Pulmonary lymph node (tissue), 1 donor: ENCODE measurements around a stretch of chr4.

DNA sequence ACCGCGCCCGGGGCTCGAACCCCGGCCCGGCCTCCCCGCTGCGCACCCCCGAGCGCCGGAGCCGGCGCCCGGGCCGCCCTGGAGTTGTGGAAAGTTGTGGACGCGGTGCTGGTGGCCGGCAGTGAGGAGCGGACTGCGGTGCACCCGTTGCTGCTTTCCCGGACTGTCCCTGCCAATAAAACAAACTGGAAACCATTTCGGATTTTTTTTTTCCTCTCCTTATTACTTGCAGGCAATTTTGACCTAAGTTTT lies 13.0 kb upstream of the TMEM156 start:
- PRO-cap = unidirectional peak, minus-strand start at position 165 of the sequence

DNA sequence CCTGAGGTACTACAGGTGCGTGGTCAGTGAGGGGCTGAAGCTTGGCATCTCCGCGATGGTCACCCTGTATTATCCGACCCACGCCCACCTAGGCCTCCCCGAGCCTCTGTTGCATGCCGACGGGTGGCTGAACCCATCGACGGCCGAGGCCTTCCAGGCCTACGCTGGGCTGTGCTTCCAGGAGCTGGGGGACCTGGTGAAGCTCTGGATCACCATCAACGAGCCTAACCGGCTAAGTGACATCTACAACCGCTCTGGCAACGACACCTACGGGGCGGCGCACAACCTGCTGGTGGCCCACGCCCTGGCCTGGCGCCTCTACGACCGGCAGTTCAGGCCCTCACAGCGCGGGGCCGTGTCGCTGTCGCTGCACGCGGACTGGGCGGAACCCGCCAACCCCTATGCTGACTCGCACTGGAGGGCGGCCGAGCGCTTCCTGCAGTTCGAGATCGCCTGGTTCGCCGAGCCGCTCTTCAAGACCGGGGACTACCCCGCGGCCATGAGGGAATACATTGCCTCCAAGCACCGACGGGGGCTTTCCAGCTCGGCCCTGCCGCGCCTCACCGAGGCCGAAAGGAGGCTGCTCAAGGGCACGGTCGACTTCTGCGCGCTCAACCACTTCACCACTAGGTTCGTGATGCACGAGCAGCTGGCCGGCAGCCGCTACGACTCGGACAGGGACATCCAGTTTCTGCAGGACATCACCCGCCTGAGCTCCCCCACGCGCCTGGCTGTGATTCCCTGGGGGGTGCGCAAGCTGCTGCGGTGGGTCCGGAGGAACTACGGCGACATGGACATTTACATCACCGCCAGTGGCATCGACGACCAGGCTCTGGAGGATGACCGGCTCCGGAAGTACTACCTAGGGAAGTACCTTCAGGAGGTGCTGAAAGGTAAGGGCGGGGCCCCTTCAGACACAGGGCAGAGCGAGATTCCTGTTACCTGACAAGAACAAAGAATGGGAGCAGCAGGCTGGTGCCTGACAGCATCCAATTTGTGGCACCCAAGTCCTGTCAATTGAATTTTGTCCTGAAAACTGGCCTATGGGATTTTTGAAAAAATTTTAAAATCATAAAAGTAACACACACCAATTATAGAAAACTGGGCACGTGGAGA lies 11.8 kb downstream of the RPL9 start:
- PRO-cap = unidirectional peak, plus-strand start at position 441 of the sequence

GRCh38 chr4:39527681-39528548 lies 676 bp upstream of the UGDH start:
- PRO-cap = bidirectional peak, plus-strand start at chr4:39527754, minus-strand start at chr4:39527564; unidirectional peak, plus-strand start at chr4:39528021

DNA sequence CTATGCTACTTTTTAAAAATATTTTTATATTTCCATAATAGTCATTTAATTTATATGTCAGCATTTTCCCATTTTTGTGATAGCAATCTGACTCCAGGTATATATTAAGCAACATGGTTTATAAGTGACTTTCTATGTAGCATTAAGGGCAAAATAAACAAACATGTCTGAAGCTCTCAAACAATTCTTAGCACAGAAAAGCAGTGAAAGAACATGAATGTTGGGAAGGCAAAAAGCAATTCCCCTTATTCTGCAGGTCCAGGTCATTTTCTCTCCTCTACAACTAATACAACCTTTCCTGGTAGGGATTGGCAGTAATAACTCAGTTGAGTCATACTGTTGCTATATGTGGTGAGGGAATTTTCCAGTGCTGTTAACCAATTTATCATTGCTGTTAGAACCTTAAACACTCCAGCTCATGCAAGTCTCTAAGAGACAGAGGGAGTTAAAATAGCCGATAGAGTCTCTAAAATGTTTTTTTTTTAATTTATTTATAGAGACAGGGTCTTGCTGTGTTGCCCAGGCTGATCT lies 24.0 kb downstream of the SMIM14 start:
- PRO-cap = no peak

DNA sequence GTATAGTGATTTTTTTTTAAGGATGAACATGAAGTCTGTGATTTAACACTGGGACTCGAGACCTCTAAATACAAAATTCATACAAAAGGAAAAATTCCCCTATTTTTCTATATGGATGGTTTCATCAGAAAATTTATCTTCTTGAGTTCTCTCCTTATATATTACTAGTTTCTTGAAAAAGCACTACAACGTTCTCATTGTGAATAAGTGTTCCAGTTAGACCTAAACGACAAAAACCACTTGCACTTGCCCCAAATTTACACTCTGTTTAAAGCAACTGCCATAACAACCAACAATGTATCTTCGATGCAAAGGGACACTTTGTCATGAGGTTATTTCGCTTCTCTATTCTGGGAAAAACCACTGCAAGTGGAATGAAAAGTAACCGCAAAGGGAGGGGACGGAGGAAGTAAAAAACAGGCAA lies 1.4 kb upstream of the N4BP2 start:
- PRO-cap = no peak

DNA sequence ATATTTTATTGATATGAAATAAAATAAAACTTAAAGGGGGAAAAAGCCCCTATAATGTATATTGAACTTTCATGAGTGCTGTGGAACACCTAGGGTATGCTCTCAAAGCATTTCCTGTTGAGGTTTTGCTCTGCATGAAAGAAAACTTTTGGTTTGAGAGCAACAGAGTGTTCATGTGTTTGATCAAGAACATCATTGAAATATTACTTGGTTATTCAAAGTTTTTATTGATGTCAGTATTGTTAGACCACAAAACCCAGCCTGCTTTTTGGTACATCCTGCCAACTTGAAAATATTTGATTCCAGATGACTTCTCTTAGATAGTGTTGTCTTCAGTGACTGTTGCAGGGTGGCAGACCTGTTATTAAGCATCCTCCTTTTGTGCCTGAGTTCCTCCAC lies 68.0 kb downstream of the N4BP2 start:
- PRO-cap = bidirectional peak, plus-strand start at position 335 of the sequence, minus-strand start at position 197 of the sequence; unidirectional peak, plus-strand start at position 335 of the sequence

- PRO-cap = bidirectional peak, plus-strand start at chr4:40191052, minus-strand start at chr4:40190947
Measured at GRCh38 chr4:40190529-40191331, 6.1 kb upstream of the RHOH start.

DNA sequence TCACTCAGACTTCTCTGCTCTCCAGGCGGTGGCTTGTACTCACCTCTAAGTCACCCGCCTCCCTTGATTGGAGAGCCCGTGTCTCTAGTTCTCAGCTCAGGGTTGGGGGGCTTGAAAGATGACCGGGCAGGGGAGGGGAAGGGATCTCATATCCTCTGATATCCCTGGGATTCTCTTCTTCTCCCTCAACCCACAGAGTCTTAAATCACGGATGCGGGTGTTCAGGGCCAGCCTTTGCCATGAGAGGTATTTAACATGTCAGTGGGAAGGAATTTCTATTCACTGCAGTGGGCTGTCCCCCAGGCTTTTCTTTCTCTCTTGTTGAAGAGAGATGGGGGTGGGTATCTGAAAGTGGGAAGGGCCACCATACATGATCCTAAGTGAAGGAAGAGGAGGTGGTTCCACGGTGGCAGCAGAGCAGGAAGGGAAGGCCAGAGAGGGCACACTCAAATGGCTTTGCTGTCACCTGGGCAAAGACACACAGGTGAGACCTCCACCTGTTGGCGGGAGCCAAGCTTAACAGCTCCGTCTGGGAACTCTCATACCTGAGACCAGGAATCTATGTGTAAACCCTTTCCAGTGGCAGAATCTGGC lies 49.2 kb downstream of the RHOH start:
- PRO-cap = no peak

DNA sequence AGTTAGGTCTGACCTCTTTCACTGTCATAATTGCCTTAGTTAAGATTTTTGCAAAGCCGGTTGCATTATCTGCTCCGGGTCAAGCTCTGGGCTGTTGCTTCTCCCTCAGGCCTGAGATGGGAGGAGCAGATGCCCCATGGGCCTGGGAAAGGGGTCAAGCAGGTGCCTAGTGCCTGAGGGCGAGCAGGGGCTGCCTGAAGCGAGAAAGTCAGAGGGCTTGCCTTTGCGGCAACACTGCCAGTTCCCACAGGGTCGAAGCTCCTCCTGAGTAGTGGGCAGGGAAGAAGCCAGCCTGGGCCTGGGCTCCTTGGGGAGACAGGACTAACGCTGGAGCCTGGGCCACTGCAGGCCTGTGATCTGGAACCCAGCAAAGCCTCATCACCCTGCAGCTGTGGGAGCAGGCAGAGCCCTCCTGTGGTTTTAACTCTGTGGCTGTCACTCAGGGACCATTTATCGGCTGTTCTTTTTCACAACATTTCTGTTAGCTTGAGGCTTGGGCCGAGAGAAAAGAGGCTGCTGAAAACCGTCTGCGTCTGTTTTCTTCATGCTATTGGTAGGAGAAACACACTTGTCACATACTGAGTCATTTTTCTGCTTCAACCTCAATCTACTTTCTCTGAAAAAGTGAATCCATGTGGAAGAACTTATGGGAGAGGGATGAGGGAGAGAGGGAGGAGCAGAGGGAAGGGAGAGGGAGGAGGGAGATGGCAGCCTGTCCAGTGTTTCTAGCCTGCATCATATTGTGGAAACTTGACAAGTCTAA lies 68.3 kb downstream of the RHOH start:
- PRO-cap = no peak

DNA sequence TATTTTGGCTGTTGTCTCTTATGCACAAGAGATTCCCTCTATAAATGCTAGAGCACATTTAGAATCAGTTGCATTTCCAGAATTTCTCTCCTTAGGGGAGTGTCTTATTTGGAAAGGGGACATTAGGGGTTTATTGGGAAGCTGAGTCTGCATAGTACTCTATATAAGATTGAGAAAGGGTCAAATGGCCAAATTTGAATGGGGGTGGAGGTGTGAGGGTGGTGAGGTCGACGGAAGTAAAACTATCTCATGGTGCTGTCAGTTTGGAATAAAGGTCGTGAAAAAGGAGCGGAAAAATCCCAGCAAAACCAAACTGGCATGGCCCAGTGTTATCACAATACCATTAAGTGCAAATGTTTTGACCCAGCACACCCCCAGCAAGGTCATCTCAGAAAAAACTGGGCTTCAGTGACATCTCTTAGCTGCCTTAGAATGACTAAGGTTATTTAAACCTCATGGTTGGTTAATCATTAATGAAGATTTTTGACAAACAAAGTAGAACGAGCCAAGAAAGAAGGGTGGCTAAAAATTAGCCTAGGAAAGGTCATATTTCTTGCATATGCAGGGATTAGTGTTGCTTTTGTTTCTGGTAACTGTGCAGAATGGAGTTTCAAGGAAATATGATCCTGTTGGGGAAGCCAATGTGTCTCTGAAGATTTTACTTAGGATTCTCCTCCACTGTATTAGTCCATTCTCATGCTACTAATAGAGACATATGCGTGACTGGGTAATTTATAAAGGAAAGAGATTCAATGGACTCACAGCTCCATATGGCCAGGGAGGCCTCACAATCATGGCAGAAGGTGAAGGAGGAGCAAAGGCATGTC lies 83.3 kb downstream of the CHRNA9 start:
- PRO-cap = no peak

GRCh38 chr4:40419525-40420124 lies 84.5 kb downstream of the CHRNA9 start:
- PRO-cap = no peak

- PRO-cap = no peak
Measured at GRCh38 chr4:40424856-40425968, 90.1 kb downstream of the CHRNA9 start.

GRCh38 chr4:40475575-40476216 lies 140.6 kb downstream of the CHRNA9 start:
- PRO-cap = no peak

DNA sequence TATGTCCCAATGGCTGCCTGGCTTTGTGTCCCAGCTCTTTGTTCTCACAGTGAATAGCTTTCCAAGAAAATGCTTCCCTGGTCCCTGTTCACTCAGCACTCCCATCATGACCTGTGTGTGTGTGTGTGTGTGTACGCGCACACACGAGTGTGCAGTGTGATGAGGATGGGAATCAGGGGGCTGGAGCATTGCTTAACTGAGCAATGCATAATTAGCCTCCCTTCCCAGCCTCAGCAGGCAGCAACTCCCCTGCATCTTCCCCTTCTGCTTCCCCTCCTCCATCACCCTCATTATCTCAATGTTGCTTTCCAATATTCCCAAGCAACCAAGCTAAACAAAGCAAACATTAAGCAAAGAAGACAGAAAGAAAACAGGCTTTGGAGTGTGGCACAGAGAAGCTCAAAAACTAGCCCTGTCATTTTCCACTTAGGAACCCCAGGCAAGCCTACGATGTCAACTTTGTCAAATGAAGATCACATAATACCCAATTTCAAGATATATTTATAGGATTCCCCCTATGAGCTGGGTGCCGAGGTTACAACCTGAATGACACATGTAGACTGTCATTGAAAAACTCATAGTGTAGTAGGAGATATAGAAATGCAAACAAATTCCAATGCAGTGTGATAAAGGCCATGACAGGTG lies 136.9 kb downstream of the RBM47 start:
- PRO-cap = no peak

DNA sequence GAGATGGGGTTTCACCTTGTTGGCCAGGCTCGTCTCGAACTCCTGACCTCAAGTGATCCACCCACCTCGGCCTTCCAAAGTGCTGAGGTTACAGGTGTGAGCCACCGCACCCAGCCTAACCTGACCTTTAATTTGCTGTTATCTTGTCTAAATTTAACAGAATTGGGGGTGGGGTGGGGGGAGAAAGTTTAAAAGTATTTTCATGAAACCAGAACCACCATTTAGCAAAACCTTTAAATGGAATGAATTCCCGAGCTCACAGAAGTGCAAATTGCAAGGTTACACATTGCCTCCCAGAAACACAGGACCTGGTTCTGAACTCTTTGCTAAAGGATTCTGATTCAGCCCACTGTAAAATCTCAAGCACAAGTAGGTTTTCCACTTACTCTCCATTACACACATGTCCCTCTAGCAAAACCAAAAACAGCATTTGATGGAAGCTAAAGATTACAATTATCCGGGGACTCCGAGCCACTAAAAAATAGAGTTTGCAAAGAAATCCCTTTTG lies 115.7 kb downstream of the RBM47 start:
- PRO-cap = no peak

GRCh38 chr4:40515752-40516195 lies 113.9 kb downstream of the RBM47 start:
- PRO-cap = no peak

DNA sequence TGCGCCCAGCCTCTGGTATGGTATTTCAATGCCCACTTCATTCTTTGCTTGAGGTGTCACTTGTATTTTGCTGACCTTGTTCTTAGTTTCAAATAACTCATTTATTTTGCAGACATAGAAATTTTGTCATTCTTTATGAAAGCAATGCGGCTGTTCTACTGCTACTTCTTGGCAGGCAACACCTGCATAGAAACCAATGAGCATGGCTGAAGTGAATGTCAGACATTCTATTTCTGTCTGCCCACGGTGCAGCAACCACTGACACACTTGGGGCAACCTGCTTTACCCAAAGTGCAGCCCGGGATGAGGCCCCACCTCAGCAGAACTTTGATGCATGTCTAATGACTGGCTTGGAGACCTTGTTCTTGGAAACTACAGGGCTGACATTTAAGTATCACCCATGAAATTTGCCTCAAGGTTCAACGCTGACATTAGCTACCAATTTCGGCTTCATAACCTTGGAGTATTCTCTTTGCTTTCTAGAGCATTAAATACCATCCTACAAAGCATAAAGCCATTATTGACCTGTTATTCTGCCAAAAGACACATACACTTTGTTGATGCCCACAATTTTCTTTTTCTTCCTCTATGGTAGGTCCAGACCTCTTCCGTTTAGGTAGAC lies 93.6 kb downstream of the RBM47 start:
- PRO-cap = no peak

GRCh38 chr4:40546938-40547589 lies 82.6 kb downstream of the RBM47 start:
- PRO-cap = no peak

DNA sequence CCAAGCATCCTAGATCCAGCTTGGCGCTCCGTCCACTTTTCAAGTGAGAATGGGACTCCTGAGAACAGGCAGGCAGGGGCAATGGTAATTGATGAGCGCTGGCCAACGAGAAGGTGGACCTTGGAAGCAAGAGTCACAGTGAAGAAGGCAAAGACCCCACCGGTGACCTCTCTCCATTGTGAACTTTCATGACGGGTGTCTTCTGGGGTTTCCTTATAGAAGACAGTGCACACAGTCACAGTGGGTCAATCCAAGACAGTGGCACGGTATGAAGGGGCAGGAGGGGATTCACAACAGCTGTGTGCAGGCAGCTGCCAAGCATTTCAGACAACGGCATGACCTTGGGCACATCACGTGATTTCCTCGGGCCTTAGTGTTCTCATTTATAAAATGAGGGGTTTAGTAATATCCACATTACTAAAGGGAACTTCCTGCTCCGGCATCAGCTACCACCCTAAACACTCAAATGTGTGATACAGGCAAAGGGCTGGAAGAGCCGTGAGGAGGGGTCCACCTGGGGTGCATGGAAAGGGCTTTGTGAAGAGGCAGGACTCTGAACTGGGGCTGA lies 43.0 kb downstream of the RBM47 start:
- PRO-cap = no peak

- PRO-cap = no peak
Measured at GRCh38 chr4:40625185-40625704, 4.4 kb downstream of the RBM47 start.